ENCODE results near the gene CANX.

DNA sequence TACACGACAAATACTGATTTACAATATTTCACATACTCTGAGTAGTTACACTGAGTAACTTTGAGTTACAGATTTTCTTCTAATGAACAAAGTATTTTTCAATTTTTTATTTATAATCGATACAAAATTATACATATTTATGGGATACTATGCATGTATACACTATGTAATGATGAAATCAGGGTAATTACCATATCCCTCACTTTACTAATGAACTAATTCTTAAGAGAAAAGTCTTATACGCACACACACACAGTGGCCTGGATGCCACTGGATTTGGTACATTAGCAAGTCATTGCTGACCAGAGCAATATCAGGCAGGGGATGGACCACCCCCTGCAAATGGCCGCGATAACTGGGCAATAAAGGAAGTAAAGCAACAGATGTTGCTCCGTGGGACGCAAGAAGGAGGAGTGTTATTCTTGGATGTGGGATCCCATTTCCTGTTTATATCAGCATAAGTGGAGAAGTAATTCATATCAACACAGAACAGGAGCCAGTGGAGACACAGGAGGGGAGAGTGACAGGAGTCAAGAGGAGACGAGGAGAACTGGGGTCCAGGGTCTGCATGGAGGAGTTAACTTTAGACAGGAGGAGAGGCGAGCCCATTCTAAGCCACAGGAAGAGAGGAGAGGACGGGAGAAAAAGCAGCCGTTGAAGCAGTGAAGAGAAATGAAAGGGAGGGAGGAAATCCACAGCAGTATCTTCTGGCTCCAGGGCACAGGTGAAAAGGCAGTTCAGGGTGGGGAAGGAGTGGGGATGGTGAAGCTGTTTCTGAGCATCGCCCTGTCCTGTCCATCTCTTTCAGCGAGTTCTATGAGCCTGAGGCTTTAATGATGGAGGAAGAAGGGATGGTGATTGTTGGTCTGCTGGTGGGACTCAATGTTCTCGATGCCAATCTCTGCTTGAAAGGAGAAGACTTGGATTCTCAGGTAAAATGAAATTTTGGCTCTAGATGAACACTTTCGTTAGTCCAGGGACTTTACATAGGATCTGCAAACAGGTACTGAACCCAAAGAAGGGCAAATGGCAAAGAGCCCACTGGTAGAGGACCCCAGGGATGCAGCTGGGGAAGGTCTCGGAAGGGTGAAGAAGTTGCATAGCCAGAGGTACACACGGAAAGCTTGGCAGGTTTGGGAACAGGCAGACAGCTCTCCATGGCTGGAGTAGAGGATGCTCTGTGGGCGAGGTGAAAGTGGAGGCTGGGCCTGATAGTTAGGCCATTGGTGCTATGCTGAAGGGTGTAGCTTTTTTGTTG lies 18.6 kb downstream of the RUFY1 start:
- PRO-cap, 2 experiments: no peak in any of the 2 experiments

DNA sequence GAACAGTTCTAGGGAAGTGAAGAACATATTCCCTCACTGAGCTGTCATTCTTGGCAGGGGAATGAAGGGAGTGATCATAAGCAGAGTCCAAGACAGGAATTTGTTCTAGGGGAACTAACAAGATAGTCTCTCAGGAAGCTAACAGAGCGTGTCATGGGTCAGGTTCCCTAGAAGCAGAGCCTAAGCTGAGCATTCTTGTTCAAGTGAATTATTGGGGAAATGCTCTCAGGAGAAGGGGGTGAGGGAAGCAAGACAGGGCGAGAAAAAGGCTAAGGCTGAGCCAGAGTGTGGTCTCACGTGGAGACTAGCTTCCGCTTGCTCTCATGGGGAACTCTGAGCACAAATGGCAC lies 345 bp upstream of the CBY3 start:
- PRO-cap, 2 experiments: no peak in any of the 2 experiments

GRCh38 chr5:179698835-179699496 lies at the start of gene CANX:
Gene CANX (plus strand): TSS chr5:179698967.
- PRO-cap, 2 experiments: peak in 2 of 2 experiments; most common plus-strand start chr5:179698982 (in 2); most common minus-strand start chr5:179699358 (in 1)

GRCh38 chr5:179724450-179725041 lies 8.1 kb upstream of the MAML1 start:
- PRO-cap, 2 experiments: no peak in any of the 2 experiments

DNA sequence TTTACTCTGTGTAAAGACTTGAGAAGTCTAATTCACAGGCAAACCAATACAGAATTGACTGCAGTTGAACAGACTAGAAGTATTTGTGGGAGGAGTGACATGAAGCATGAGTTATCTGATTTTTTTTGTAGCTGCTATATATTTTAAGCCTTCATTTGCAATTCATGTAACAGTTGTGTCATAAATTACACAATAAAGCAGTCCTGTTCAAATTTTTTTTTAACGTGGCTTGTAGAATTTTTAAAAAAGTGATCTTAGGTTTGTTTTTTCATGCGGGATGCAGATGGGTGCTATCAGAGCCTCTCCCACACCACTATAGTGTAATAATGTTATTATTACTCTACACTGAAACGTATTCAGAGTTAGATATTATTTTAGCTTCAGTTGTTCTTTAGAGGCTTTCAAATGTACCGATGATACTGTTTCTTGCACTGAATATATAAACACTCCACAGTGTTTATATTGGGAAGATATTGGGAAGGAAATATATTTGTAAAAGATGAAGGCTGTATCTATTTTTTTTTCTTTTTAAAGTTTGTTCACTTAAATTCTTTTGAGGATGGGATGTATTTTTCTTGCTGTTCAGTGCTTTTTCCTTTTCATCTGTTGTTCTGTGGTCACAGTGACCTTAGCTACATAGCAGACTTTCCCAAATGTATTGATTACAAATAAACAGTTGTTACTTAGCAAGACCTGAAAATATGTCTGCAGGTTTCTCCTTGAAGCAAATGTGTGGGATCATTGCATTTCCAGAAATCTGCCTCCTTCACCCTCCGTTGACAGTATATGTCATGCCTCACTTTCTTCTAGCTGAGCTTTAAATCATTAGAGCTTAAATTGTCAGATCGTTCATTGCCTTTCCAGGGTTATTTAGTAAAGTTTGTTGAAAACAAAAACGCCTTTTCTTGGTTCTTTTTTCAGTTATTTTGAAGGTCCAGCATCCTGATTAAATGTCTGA lies 2.6 kb upstream of the MAML1 start:
- PRO-cap, 2 experiments: no peak in any of the 2 experiments

- PRO-cap, 2 experiments: peak in 1 of 2 experiments; most common plus-strand start chr5:179805204 (in 1); most common minus-strand start chr5:179805125 (in 1)
These were observed 1.6 kb downstream of the MGAT4B start for GRCh38 chr5:179804994-179805591.

GRCh38 chr5:179807247-179807685 lies 600 bp upstream of the MGAT4B start:
- PRO-cap, 2 experiments: peak in 1 of 2 experiments; most common plus-strand start chr5:179807472 (in 1); most common minus-strand start chr5:179807387 (in 1)

- PRO-cap, 2 experiments: no peak in any of the 2 experiments
These were observed 8.3 kb downstream of the SQSTM1 start for GRCh38 chr5:179828629-179829831.

GRCh38 chr5:179870056-179870731 lies 11.6 kb upstream of the MRNIP start:
- PRO-cap, 2 experiments: no peak in any of the 2 experiments

GRCh38 chr5:179970229-179970765 lies 62.6 kb upstream of the TBC1D9B start:
- PRO-cap, 2 experiments: no peak in any of the 2 experiments

GRCh38 chr5:180007432-180007957 lies 64.1 kb downstream of the RNF130 start:
- PRO-cap, 2 experiments: no peak in any of the 2 experiments

DNA sequence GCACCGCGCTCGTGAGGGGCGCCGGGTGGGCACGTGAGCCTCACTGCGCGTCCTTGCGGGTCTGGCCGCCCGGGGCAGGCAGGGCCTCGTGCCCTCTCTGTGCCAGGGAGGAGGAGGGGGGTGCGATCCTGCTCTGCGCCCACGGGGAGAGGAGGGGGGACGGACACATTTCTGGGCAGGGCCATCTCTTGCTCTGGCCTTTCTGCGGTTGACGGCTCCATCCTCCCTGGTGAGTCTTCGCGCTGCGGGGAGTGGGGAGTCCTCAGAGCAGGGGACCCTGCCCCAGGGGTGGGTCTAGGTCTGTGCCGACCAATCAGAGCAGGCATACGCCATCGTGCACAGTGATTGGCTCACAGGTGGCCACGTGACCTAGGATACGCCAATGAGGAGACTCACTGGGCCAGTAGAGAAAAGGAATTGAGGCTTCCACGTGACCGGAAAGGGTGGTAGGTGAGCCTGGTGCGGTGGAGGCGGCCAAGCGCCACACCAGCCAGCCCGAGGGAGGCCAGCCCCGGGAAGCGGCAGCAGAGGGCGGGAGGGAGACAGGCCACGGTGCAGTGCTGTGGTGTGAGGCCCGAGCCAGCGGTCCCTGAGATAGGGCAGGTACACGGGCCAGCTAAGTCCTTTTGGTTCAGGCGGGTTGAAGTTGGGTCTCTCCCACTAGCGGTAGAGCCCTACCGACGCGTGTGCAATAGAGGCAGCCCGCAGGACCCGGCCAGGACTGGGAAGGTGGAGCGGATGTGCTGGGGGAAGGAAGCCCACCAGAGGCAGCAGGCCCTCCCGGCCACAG lies 65.2 kb upstream of the RNF130 start:
- PRO-cap, 2 experiments: no peak in any of the 2 experiments

DNA sequence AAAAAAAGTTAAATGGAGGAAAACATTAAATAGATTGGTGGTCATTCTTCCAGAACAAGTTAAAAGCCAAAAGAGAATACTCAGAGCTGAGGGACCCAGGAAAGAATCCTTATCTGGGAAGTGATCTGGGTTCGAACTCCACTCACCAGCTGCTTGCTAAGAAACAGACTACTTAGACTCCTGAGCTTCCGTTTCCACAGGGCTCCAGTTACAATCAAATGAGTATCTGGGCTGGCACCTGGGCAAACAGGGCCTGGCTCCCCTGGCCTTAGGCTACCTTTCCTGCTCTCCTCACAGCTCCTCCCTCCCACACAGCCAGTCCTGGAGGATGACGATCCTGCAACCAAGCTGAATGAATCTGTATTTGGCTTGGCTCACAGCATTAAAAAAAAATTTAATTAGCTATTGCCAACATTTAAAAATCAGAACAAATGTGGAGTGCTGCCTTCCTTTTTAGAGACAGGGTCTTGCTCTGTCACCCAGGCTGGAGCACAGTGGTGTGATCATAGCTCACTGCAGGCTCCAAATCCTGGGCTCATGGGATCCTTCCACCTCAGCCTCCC lies 2.4 kb downstream of the MAPK9 start:
- PRO-cap, 2 experiments: no peak in any of the 2 experiments

- PRO-cap, 2 experiments: no peak in any of the 2 experiments
These were observed 668 bp downstream of the MAPK9 start for GRCh38 chr5:180291030-180291800.

- PRO-cap, 2 experiments: no peak in any of the 2 experiments
These were observed 15.0 kb downstream of the MGAT1 start for GRCh38 chr5:180787531-180788175.

GRCh38 chr5:180860241-180861107 lies 602 bp downstream of the ZFP62 start:
- PRO-cap, 2 experiments: peak in 1 of 2 experiments; most common plus-strand start chr5:180860803 (in 1)

DNA sequence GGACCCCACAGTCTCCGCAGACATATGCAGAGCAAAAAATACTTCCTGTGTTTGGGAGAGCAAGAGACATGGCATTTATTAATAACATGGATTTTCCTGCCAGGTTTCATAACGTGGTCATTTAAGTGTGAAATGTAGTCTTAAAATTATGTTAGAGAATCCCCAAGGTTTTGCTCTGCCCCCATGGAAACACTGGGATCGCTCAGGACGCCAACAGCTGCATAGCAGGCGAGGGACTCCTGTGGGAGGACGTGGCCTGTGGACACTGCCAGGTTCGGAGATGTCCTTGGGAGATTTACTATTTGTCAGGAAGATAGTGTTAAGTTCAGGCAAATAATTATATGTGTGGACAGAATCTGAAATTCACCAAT lies 929 bp downstream of the BTNL9 start:
- PRO-cap, 2 experiments: no peak in any of the 2 experiments

GRCh38 chr5:181085250-181085578 lies 45.1 kb downstream of the BTNL9 start:
- PRO-cap, 2 experiments: no peak in any of the 2 experiments

DNA sequence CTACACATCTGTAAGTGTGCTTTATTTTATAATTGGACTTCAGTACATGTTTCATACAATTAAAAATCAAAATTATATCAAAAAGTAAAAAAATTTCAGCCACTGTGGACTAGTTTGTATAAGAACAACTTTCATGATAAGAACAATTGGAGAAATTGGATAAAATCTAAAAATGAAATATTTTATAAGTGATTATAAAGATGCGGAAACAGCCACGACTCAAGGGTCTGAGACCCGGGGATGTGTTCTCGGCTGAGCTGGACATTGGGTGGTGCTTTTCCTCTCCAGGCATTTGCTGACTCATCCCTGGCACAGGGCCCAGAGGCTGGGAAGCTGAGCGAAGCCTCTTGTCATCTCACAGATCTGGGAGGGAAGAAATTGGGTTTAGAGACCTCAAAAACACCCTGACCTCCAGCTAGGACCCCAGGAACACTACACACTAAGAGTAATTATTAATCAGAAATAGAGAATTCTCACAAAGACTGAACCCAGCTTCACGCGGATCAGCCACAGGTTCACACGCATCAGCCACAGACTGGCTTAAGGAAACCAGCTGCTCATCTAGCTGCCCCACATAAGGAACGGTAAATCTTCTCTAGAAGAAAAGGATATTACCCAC lies 2.7 kb upstream of the OR2V1 start:
- PRO-cap, 2 experiments: no peak in any of the 2 experiments

DNA sequence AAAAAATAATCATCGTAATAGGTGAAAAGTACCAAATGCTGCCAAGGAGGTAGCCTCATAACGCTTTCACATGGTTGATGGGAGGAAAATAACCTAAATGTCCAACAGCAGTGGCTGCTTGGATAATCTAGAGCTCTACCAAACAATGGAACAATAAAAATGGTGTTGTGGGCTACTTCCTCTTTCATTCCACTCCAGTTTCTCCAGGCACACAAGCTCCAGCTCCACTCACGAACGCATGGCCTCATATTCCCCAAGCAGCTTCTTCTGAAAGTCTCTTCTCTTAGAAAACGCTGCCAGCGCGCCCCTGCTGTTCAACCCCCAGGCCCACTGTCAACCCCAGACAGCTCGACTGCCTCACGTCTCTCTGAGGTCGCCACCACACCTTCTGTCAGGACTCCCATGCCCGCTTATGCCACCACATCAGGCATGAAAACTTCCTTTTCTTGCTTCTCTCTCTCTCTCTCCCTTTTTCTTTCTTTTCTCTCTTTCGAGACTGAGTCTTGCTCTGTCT lies 16.1 kb downstream of the OR2V2 start:
- PRO-cap, 2 experiments: no peak in any of the 2 experiments

Data from Metastatic Liver Carcinoma in the Lung (tissue), 2 donors.